ENCODE results near the genes NGLY1 and RBMS3.

GRCh38 chr3:25729606-25730376 lies 53.5 kb downstream of the NGLY1 start:
- PRO-cap, 2 experiments, result no peak in any of the 2 experiments

- PRO-cap, 2 experiments, result peak in 2 of 2 experiments; most common plus-strand start chr3:25782920 (in 1); most common minus-strand start chr3:25783443 (in 2)
Observed at GRCh38 chr3:25782520-25783531, at the start of gene NGLY1. Gene NGLY1 (minus strand): TSS chr3:25783443.

- PRO-cap, 2 experiments, result no peak in any of the 2 experiments
Observed at GRCh38 chr3:25788459-25789132, 1.3 kb upstream of the OXSM start.

GRCh38 chr3:26084690-26084996 lies 294.8 kb downstream of the OXSM start:
- PRO-cap, 2 experiments, result no peak in any of the 2 experiments

- PRO-cap, 2 experiments, result no peak in any of the 2 experiments
Observed at GRCh38 chr3:26914924-26915296, 292.3 kb downstream of the LRRC3B start.

DNA sequence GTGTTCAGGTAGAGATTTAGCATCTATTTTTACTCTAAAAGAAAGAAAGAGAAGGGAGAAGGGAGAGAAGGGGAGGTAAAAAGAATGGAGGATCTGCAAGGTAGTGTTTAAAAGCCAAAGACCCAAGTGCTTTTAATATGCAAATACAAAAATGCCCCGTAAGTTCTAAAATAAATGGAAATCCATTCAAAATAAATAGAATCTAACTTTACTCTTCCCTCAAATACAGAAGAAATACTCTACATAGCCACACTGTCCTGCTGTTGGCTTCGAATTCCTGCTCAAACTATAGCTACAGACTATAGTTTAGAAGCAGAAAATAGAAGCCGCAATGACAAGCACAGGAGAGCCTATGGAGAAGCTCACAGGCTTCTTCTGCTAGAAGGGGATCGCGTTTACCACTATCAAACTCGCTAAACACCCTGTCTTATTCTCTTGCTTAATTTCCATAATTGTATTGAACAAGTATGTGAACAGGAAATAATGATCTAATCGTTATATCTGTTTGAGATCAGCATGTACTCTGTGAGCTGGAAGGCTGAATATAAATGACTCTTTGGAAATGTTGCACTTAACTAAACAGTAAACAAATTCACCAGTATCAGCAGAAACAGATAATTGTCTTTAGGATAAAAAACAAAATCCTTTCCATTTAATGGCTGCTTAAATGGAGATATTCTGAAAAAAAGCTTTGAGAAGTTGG lies 15.2 kb downstream of the NEK10 start:
- PRO-cap, 2 experiments, result no peak in any of the 2 experiments

DNA sequence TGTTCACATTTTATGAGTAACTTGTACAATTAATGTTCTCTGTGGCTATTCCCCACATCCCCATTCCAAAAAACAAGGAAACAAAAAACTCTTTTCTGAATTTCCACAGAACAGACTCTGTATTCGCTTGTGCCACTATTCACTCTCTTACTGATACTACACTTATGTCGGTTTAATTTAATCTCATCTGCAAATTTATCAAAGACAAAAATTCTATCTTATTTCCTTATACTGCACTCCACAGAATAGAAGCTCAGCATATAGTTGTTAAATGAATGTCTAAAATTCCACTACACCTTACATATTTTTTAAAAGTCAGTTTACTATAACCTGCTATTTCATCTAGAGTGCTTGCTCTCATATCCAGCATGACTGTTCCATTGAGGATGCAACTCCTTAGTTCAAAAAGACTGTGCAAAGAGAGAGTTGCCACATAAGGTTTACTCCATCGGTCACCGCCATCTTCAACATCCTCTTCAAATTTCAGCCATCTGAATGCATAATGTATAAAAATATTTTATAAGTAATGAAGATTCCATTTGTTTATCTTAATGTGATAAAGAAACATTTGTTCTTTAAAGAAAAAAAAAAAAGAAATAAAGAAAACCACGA lies 48.0 kb downstream of the SLC4A7 start:
- PRO-cap, 2 experiments, result no peak in any of the 2 experiments

- PRO-cap, 2 experiments, result no peak in any of the 2 experiments
Observed at GRCh38 chr3:27479761-27480442, 4.3 kb downstream of the SLC4A7 start.

GRCh38 chr3:27721377-27722181 lies 544 bp downstream of the EOMES start:
- PRO-cap, 2 experiments, result no peak in any of the 2 experiments

- PRO-cap, 2 experiments, result peak in 2 of 2 experiments; most common plus-strand start chr3:28008341 (in 2)
Observed at GRCh38 chr3:28007929-28008766, 233.3 kb upstream of the CMC1 start.

GRCh38 chr3:28277289-28278344 lies 36.2 kb downstream of the CMC1 start:
- PRO-cap, 2 experiments, result no peak in any of the 2 experiments

GRCh38 chr3:28349311-28349732 lies 698 bp upstream of the AZI2 start:
- PRO-cap, 2 experiments, result peak in 2 of 2 experiments; most common plus-strand start chr3:28349420 (in 1); most common minus-strand start chr3:28349424 (in 2)

DNA sequence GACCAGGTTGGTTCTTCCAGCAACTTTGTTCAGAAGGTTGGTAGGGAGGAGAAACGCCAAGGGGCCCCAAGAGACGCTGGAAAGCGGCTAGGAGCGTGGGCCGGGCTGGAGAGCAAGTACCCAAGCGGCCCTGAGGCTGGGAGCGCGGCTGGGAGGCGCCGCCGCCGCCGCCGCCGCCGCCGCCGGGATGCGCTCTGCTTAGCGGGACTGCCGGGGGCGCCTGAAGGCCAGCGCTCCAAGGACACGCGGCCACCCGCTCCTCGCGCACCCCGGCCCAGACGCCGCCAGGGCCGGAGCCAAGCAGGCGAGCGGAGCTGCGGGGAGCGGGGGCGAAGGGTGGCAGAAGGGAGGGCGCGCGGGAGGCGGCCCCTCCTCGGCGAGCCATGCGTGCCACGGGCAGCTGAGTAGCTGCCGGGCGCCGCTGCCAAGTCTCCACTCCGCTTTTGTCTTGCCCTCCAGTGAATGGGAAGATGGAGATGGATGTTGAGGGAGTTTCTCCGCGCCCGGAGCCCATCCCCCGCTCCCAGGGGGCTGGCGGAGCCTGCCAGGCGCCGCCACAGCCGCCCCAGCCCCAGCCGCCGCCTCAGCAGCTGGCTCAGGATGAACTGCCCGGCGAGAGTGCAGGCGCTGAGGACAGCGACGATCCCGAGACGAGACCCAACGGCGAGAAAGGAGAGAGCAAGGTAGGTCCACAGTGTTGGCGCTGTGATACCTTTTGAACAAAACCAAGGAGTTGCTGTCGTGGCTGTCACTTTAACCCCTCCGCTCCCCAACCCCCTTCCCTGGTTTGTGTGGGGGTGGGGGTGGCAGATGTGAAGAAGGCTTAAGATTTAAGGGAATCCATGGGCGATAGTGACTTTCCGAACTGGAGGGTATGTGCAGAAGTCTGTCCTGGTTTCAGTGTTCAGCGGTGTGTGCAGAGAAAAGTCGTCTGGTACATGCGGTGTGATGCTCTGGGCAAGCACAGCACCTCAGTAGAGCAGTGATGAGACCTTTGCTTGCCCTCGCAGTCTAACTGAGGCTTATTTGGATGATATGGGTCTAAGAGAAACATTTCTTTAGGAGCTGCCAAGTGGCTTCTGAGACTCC lies 227.5 kb upstream of the AZI2 start:
- PRO-cap, 2 experiments, result peak in 1 of 2 experiments; most common minus-strand start position 583 of the sequence (in 1)

GRCh38 chr3:29280553-29281248 lies at the start of gene RBMS3:
Gene RBMS3 (plus strand): TSS chr3:29281071.
- PRO-cap, 2 experiments, result peak in 2 of 2 experiments; most common plus-strand start chr3:29281071 (in 2); most common minus-strand start chr3:29280866 (in 2)

GRCh38 chr3:29284350-29285036 lies 3.6 kb downstream of the RBMS3 start:
- PRO-cap, 2 experiments, result no peak in any of the 2 experiments

DNA sequence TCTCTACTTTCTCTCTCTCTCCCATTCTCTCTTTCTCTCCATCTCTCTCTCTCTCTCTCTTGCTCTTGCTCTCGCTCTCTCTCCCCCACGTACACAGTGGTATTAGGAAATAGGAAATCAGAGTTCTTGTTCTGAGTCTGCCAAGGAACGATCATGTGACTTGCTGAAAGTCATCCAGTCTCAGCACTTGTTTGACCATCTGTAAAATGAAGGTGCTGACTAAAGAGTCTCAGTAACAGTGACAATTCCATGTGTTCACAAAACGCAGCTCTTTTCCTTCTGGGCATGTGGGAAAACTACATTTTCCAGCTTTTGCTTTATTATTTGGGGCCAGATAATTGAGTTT lies 445.0 kb upstream of the TGFBR2 start:
- PRO-cap, 2 experiments, result peak in 1 of 2 experiments; most common plus-strand start position 232 of the sequence (in 1); most common minus-strand start position 104 of the sequence (in 1)

DNA sequence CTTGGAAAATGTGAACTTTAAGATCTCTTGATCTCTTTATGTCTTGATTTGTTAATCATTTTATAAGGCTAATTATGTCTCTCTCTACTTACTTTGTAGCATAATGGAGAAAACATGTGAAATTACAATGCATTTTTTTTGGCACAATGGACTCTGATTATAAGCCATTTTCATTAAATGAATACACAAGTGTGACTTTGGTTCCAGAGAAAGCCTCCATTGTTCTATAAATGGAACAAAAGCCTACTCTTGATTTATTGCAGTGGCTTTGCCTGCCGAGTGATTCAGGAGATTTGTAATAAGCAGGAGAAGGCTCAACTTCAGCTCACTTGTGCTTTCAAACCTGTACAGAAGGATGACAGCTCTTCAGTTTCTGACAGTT lies 439.0 kb upstream of the TGFBR2 start:
- PRO-cap, 2 experiments, result peak in 1 of 2 experiments; most common plus-strand start position 282 of the sequence (in 1)

GRCh38 chr3:30343393-30343831 lies 263.0 kb upstream of the TGFBR2 start:
- PRO-cap, 2 experiments, result peak in 1 of 2 experiments; most common plus-strand start chr3:30343753 (in 1)

GRCh38 chr3:30349499-30349901 lies 256.9 kb upstream of the TGFBR2 start:
- PRO-cap, 2 experiments, result peak in 1 of 2 experiments; most common plus-strand start chr3:30349737 (in 1)

DNA sequence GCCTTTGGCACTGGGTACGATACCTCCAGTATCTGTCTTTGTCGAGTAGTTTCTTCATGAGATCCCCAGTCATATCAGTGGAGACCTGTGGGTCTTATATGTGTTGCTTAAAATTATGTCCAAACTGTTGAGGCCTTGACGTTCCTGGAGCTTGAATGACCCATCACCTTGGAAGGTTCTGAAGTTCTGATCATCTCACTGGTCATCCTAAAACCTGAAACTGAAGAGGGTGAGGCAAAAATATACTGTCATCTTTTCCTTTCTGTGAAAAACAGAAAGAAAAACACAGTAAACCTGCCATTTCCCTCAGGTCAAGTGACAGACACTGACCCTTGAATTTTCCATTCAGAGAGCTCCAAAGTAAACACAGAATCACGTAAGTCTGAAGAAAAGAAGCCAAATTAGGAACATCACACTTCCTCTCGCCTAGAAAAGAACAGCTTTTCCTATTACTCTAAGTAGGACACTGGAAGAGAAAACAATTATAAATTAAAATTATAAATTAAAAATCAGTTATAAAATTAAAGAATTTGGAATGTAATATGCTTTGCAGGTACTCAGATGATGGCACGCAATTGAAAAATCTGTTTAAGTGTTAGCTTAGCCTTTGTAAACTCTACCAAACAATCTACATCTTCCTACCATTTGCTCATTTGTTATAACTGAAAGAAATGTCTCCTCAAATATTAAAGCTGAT lies 78.7 kb upstream of the TGFBR2 start:
- PRO-cap, 2 experiments, result peak in 1 of 2 experiments; most common minus-strand start position 216 of the sequence (in 1)